Bronchus fibroblast of lung (primary cell): ENCODE measurements around the gene TEX52.

GRCh38 chr12:1921961-1922448 lies 3.6 kb upstream of the CACNA2D4 start:
- RAMPAGE, long total RNA, result no peak

GRCh38 chr12:1972311-1972760 lies 31.9 kb downstream of the DCP1B start:
- RAMPAGE, long total RNA, result no peak

DNA sequence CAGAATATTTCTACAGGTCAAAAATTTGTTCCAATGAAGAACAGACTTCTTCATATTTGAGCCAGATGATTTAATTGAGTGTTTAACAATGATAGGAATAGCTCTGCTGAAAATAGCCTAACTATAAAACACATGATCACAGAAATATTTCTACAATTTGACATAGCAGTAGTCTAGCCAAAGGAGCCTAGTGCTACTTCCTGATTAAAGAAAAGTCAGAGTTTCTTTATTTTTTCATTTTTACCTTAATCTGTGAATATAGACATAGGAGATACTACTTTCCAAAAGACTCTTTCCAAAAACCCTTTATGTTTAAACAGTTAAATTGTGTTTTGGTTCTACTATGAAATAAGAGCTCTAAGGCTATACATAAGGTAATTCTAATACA lies 29.4 kb downstream of the DCP1B start:
- RAMPAGE, long total RNA, result no peak

- RAMPAGE, long total RNA, result no peak
Observed at GRCh38 chr12:2013698-2014316, 9.6 kb upstream of the DCP1B start.

- RAMPAGE, long total RNA, result no peak
Observed at GRCh38 chr12:2490767-2491340, 303.9 kb upstream of the FKBP4 start.

- RAMPAGE, long total RNA, result no peak
Observed at GRCh38 chr12:2553610-2554167, 241.1 kb upstream of the FKBP4 start.

DNA sequence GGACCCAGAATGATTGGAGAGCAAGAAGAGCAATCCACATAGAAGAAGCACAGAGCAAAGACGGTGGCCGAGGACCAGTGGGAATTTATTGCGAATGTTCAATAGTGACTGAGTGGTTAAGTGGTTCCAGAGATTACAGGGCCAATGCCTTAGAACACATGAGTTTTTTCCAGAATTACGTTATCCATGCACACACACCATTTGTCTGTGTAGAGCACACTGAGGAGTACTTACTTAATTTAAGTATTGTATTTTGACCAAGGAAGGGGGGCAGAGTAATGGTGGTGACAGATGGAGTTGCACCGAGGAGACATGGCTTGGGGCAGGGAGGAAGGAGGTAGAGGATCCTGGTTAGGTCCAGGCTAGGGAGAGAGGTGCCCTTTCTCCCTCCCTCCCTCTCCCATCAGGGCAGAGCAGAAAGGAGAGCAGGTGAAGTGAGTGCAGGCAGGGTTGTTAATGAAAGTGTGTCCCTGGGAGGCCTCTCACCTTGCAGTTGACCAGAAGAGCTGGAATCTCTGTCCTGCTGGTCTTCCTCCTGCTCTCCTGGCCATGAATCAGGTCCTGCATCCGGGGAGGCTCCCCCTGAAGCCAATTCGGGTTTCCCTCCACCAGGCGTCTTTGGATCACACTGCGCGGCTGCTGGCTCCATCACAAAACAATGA lies 4.5 kb downstream of the NRIP2 start:
- RAMPAGE, long total RNA, result no peak

DNA sequence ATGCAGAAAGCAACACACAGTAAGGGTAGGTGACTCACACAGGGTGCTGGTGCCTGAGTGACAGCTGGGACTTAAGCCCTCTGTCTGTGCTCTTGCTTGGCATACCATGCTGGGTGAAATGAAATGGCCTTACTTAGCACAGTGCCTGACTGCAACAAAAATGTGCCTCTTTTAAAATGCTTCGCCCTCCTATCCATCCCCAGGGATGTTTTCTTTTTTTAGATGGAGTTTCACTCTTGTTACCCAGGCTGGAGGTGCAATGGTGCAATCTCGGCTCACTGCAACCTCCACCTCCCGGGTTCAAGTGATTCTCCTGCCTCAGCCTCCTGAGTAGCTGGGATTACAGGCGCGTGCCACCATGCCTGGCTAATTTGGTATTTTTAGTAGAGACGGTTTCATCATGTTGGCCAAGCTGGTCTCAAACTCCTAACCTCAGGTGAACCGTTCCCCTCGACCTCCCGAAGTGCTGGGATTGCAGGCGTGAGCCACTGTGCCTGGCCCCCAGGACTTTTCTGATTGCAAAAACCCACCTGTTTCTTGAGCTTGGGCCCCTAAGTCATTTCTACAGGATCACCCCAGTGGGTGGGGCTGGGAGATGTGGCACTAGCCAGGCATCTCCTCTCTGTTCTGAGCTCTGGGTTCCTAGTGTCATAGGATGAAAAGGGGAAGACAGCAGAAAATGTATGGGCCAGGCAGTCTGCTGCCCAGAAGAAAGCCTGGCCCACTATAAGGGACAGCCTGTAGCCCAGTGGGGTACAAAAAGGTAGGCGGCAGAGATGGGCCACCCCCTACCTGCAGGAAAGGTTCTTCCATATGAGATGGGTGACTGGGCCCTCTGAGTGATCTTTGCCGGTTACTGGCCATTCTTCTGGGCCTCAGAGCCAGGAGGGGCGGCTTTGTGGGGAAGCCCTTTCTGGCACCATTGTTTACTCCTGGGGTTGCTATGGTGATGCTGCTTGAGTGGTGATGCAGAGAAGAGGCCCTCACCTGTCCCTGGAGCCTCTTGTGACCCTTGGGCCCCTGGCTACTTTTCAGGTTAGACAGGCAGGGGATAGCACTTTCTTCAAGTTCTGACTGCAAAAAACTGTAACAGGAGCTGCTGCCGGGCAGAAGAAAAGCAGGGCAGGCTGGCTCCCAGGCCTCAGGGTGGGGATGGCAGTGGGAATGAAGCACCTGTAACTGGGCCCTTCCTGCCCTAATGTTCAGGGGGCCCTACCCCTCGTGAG lies at the start of gene TEX52:
TSS of gene TEX52 (minus strand) at position 877 of the 1,226 bp plus-strand sequence.
- RAMPAGE, long total RNA, result no peak

GRCh38 chr12:3020682-3021267 lies 56.4 kb upstream of the TSPAN9 start:
- RAMPAGE, long total RNA, result no peak

GRCh38 chr12:3117054-3118002 lies 40.1 kb downstream of the TSPAN9 start:
- RAMPAGE, long total RNA, result no peak

DNA sequence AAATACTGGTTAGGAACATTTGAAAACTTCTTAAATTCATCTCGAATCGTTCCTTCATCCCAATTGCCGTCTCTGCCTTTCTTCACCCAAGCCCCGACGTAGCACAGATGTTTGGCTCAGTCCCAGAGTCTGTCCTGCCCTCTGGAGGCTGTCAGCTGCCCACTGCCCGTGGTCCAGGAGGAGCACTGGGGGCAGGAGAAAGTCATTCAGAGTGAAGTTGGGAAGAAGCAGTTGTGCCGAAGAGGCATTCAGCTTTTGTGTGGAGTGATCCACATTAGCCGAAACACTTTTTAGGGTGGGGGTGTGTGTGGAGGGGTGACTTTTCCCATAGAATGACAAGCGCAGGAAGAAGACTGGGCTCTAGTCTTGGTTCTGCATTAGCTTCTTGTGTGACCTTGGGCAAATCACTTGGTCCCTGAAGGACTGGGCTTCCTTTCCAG lies 125.0 kb downstream of the TSPAN9 start:
- RAMPAGE, long total RNA, result no peak

DNA sequence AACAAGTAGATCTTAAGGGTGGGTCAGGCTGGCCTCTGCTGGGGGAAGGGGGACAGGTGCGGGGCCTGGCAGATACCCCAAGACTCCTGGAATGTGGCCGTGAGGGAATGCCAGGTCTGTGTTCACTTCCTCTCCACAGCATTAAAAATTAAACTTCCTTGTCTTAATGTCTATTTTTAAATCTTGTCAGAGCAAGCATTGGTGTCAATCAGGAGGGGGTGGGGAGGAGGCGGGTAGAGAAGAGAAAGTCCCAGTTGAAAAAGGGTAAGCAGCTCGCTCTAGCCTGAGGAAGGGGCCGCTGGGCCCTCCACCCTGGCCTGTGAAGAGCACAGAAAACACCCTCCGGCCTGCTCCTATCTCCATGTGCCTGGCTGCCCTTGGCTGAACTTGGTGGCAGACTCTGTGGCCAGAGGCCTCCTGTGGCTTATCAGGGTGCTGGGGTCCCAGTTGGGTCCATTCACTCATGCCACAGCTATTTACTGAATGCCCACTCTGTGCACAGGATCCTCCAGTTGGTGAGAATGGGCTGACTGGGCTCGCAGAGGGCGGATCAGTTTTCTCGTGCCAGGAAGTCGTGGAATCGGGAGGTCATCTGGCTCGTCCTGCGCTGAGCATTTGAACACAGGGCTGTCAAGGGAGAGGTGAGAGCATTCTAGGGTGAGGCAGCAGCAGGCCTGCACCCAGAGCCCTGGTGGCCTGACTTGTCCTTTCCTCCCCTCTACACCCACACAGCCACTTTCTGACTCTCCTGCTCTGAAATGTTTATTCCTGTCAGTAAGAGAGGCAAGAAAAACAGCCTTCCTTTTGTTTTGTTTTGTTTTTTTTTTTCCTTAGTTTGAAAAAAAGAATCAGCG lies 128.8 kb downstream of the TSPAN9 start:
- RAMPAGE, long total RNA, result no peak

- RAMPAGE, long total RNA, result no peak
Observed at GRCh38 chr12:3213658-3213903, 136.4 kb downstream of the TSPAN9 start.

DNA sequence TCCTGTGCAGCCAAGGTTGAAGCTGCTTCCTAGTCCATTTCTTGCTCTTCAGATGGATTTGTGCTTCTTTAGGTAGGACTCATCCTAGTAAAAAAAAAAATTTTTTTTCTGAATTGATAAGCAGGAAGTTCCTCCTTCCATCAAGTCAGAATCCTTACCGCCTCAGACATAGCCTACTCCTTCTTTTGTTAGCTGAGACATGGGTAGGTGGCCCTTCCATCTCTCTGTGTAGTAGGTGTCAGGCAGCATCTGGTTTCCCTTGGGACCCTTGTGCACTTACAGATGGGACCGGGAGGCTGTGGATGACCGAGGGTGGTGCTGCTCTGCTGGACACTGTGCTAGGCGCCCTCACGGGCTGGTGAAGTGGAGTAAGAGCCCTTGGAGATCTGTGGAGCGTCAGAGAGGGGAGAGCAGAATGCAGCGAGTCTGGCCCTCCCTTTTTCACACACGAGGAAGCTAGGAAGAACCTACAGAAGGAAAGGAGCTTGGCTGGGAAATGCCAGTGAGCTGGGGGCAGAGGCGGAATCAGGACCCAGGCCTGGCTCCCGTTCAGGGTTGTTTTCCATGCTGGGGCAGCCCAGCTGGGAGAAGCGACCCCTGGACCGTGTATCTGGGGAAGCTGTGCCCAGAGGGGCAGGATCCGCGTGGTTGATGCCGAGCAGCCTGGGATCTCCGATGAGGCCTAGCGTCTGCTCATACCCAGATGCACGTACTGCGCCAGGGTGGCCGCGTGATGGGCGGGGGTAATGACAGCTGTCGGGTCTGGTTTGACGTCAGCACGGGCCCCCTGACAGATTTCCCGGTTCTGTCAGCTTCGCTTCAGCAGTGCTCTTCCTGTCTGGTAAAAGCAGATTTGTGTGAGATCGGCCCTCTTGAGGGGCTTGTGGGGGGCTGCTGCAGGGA lies 147.1 kb downstream of the TSPAN9 start:
- RAMPAGE, long total RNA, result no peak

- RAMPAGE, long total RNA, result no peak
Observed at GRCh38 chr12:3225153-3226117, 148.3 kb downstream of the TSPAN9 start.

DNA sequence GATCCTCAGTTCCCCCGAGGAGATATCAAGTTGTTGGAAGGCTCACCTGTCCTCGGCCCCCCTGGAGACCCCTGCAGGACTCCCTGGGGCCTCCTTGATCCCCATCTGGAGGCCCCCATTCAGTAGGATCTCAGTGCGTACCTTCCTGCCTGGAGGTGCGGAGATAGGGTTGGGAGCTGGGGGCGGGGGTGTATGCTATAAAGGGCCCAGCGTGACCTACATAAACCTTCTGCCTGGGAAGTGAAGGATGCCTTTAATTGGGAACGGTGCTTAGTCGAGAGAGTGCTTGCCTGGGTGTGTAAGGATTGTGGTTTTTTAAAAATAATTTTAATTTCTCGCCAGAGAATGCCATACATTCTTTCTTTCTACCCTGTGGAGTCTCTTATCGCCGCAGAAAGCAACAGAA lies 153.6 kb downstream of the TSPAN9 start:
- RAMPAGE, long total RNA, result no peak

DNA sequence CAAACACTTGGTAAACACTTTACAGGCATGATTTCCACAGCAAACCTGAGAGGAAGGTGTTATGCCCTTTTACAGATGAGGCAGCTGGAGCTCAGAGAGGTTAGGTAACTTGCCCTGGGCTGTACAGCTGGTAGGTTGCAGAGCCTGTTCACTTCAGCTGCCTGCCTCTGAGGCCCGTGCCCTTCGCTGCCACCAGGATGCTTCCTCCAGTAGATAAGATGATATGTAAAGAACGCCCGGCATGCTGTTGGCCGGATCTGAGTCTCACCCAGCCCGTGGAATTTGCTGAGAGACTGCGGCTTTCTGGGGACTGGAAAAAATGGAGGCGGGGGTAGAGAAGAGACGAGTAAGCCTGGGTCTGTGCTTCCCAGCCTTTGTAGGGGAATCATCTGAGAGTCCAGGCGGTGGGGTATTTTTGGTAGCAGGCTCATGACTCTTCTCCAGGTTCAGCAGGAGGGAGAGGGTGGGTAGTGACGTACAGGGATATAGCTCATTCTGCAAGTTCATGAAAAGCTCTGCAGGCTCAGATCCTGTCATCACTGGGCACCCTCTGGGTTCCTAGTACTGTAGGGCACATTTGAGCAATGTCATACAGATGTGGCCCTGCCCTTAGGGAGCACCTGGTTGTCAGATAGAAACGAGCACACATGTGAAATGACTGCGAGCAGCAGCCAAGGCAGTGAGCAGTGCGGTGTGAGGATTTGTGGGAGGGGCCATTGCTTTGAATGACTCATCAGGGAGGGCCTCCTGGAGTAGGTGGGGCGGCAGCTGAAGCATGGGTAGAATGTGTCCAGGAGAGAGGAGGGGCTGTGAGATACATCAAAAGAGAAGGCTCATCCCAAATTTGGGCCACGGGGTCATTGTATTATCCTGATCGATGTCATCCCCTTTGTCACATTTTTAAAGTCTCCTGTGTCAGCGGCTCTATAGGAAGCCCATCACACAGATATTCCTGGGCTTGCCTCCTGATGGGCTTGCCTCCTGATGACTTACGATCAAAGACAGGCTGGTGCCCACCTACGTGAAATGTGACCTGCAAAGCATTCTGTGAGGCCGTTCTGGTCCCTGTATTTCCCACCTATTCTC lies 159.5 kb downstream of the TSPAN9 start:
- RAMPAGE, long total RNA, result no peak

DNA sequence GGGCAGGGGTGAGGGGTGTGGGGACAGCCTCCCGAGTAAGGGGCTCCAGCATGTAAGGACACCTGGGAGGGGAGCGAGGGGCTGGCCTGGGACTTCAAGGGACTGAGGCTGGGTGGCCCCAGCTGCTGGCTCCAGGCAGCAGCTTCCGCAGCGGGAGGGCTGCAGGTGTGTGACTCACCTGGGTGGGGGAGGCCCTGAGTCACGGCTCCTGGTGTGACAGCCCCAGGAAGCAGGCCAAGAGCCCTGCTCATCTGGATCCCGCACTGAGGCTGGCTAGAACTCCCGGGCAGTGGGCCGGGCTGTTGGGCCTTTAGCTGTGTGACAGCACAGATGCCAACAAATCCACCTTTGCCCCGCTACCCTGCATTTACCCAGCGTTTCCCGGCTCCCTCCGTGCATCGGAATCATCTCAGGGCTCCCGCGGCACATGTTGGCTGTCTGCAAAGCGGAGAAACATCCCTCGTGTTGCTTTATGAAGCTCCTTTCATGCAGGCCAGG lies 180.0 kb upstream of the PRMT8 start:
- RAMPAGE, long total RNA, result no peak

GRCh38 chr12:3492907-3494363 lies 2.4 kb downstream of the PRMT8 start:
- RAMPAGE, long total RNA, result no peak

- RAMPAGE, long total RNA, result no peak
Observed at GRCh38 chr12:3795515-3796059, 42.7 kb upstream of the CRACR2A start.